Upper lobe of left lung (tissue), 5 donors: ENCODE results near the genes ENTREP3, CLK2, ASH1L and UBQLN4.

DNA sequence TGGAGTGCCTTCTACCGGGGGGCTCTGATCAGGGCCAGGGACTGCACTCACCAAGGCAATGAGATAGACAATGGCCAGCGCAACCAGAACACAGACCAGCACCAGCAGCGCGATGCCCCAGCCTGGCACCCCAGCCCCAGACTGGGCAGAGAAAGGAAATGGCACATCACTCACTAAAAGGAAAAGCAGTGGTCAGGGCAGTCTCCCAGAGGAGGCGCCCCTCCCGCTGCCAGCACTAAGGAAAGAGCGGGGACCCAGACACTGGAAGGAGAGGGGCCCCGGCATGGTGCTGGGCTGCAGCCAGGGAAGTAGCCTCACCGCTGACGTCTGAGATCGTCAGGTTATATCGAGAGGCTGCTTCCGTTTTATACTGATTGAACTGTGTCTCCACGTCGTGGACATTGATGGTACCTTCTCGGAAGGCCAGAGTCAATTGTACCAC, 13.8 kb downstream of the TRIM46 start:
- PRO-cap, 2 experiments = peak in 1 of 2 experiments; most common minus-strand start position 143 of the sequence (in 1)
- RAMPAGE, long total RNA, 4 experiments = no peak in any of the 4 experiments

DNA sequence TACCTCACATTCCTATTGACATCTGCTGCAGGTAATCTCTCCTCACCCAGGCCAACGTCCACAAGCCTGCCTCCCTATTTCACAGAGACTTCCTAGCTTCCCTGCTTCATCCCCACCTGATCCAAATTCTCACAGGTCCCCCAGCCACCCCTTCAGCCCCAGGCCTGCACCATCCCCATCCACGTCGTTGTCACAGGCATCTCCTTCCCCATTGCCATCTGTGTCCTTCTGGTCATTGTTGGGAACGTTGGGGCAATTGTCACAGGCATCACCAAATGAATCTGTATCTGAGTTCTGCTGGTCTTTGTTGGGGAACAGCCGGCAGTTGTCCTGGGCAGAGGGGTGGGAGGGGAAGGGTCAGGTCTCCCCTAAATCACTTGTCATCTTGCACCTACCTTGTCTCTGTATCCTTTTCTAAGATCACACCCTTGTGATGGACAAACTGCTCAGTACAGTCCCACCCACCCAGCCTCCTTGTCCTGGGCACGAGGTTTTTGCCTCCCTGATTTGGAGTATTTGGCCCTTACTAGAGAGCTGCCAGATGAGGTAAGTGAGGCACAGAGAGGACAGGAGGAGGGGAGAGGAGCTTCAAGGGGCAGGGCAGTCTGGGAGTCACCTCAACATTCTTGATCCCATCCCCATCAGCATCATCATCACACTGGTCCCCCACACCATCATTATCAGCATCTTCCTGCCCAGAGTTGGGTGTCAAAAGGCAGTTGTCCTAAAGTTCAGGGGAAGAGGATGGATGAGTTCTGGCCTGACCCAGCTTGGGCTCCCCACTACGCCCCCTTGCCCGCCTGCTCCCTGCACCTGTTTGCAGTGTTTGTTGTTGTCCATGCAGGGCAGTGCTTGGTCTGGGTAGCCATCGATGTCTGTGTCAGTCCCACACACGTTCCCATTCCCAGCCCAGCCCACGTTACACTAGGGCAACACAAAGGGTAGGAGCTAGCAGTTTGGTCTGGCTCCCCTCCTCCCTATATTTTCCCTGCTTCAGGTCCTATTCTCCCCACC, 7.1 kb downstream of the THBS3 start:
- PRO-cap, 2 experiments = no peak in any of the 2 experiments
- RAMPAGE, long total RNA, 4 experiments = start-site peak on the plus strand in 1 of 4 experiments, centred at position 879 of the sequence, 13 reads per replicate

DNA sequence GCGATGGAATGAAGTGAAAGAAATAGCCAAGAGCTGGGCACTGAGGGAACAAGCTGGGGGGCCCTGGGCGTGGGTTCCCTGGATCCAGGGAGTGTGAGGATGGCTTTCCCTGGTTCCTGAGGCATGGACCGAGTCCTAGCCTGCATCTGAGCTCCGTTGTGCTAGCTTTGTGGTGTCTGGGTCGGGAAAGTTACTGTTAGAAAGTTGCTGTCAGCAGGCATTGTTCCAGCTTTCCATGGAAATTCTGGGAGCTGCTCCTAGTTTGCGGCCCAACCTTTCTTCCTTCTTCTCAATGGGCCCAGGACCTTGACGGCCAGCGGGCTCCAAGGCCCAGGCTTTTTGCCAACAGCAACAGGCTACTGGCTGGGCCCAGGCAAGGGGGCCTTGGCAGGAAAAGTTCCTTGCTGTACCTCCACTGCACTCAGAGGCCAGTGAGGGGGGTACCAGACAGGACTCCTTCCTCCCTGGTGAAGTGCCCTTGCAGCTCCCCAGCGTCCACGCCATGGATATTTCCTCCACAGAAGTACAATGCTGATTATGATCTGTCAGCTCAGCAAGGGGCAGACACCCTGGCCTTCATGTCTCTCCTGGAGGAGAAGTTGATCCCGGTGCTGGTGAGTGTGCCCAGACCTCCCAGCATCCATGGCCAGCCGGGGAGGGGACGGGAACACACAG, 8.7 kb downstream of the GBA1 start:
- PRO-cap, 2 experiments = no peak in any of the 2 experiments
- RAMPAGE, long total RNA, 4 experiments = no peak in any of the 4 experiments

- PRO-cap, 2 experiments = peak in 2 of 2 experiments; most common plus-strand start chr1:155255100 (in 1); most common minus-strand start chr1:155255429 (in 2)
- RAMPAGE, long total RNA, 4 experiments = start-site peak on the minus strand in 1 of 4 experiments, at chr1:155255452-155255483 at its widest, 125 reads per replicate
These were observed at the start of gene ENTREP3 for GRCh38 chr1:155254681-155255696. Gene ENTREP3 (minus strand): TSS chr1:155255483.

GRCh38 chr1:155255697-155256331, 531 bp upstream of the ENTREP3 start:
- PRO-cap, 2 experiments = peak in 2 of 2 experiments; most common plus-strand start chr1:155255880 (in 2); most common minus-strand start chr1:155255762 (in 2)
- RAMPAGE, long total RNA, 4 experiments = no peak in any of the 4 experiments

- PRO-cap, 2 experiments = peak in 2 of 2 experiments; most common plus-strand start chr1:155273584 (in 2); most common minus-strand start chr1:155273486 (in 2)
- RAMPAGE, long total RNA, 4 experiments = start-site peak on the minus strand in 2 of 4 experiments, at chr1:155273458-155273496 at its widest, 43 to 71 reads per replicate
These were observed at the start of gene CLK2 for GRCh38 chr1:155272798-155273977. Gene CLK2 (minus strand): TSS chr1:155273504.

DNA sequence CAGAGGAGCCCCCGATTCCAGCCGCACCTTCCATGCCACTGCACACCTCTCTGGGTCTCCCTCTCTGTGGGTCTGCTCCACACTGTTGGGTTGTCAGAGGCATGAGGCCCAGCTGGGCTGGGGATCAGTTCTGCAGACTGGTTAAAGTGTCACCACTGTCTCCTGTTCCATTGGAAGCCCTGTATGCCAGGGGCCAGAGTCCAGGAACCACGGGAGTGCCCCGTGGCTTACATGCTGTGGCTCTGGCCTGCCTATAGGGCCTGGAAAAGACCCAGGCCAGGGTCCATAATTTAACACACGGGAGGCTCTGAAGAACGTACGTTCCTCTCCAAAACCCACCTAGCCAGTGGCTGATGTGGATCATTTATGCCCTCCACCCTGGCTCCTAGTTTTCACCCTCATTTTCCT, 380 bp downstream of the PKLR start:
- PRO-cap, 2 experiments = no peak in any of the 2 experiments
- RAMPAGE, long total RNA, 4 experiments = no peak in any of the 4 experiments

DNA sequence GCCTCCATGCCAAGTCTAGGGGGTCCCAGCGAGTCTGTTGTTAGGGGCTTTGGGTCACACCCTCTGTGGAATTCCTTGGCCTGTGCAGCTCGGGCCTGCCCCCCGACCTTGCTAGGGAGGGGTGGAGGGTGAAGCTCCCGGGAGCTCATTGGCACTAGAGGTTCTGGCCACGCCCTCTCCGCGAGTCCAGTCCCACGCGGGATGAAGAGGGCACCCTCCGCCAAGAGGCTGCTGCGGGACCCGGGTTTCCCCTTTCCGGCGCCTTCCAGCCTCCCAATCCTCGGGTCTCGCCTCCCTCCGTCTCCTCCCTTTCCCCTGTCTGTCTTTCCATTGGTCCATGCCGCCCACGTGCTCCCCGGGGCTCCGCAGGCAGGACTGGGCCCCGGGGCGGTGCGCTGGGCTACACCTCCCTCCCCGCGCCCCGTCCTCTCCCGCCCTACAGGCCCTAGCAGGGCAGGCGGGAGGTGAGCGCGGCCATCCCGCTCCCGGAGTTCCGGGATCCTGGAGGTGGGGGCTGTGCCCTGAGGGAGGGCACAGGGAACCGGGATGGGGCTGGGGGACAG, 3.5 kb downstream of the RUSC1 start:
- PRO-cap, 2 experiments = peak in 2 of 2 experiments; most common plus-strand start position 439 of the sequence (in 1); most common minus-strand start position 304 of the sequence (in 1)
- RAMPAGE, long total RNA, 4 experiments = start-site peak on the plus strand in 2 of 4 experiments, centred at positions 429 to 469 of the sequence, 24 to 30 reads per replicate; start-site peak on the minus strand in 3 of 4 experiments, centred at positions 95 to 294 of the sequence, 5 to 11 reads per replicate

DNA sequence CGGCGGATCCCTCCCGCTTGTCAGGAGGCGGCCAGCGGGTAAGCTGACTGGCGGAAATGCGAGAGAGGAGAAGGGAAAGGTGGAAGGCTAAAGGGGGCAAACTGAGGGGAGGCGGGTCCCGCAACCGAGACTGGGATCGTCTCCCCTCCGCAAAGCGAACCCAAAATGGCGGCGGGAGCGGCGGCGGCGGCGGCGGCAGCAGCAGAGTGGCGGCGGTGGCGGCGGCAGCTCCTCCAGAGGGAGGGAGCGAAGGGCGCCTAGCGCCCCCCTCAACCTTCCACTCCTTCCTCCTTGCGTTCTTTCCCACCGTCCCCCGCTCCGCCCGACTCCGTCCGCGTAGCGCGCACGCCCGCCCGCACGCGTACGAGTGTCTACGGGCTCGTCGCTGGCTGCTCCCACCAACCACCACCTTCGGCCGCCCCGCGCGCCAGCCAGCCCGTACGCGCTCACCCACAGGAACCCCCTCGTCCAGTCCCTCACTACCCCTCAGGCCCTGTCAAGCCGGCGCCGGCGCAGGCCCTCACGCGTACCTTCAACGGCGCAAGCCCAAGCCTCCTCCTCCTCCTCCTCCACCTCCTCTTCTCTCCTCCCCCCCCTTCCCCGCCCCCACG, at the start of gene ASH1L:
TSS of gene ASH1L (minus strand) at position 555 of the 611 bp plus-strand sequence.
- PRO-cap, 2 experiments = peak in 2 of 2 experiments; most common plus-strand start position 163 of the sequence (in 2); most common minus-strand start position 154 of the sequence (in 1)
- RAMPAGE, long total RNA, 4 experiments = start-site peak on the plus strand in 1 of 4 experiments, centred at position 50 of the sequence, 7 reads per replicate; start-site peak on the minus strand in 4 of 4 experiments, centred at positions 541 to 564 of the sequence, 98 to 516 reads per replicate

DNA sequence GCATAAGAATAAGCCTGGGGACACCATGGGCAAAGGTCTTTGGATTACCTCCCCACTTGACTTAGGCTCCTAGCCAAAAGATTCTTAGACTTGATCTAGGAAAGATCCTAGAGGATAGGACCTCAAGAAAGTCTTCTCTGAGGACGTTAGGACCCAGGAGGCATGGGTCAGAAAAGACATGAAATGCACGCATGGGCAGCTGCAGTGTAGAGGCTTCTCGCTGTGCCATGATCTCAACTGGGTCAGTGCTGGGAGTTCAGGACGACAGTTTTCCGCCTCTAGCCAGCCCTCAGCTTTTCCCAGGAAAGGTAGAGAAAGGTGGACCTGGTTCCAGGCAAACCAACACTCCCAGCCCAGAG, 26.5 kb downstream of the MSTO1 start:
- PRO-cap, 2 experiments = no peak in any of the 2 experiments
- RAMPAGE, long total RNA, 4 experiments = no peak in any of the 4 experiments

- PRO-cap, 2 experiments = no peak in any of the 2 experiments
- RAMPAGE, long total RNA, 4 experiments = start-site peak on the minus strand in 3 of 4 experiments, at chr1:155853282-155853438 at its widest, 24 to 59 reads per replicate
These were observed 3.6 kb downstream of the GON4L start for GRCh38 chr1:155853147-155854065.

DNA sequence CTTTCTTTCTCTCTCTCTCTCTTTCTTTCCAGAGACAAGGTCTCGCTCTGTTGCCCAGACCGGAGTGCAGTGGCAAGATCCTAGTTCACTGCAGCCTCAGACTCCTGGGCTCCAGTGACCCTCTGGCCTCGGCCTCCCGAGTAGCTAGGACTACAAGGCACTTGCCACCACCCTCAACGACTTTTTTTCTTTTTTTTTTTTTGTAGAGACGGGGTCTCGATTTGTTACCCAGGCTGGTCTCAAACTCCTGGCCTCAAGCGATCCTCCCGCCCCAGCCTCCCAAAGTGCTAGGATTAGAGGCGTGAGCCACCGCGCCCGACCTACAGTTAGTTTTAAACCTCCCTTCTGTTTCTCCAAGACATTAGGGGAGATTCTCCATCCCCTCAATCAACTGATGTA, 800 bp downstream of the GON4L start:
- PRO-cap, 2 experiments = no peak in any of the 2 experiments
- RAMPAGE, long total RNA, 4 experiments = no peak in any of the 4 experiments

GRCh38 chr1:155872422-155873036, 13.2 kb downstream of the SYT11 start:
- PRO-cap, 2 experiments = no peak in any of the 2 experiments
- RAMPAGE, long total RNA, 4 experiments = no peak in any of the 4 experiments

GRCh38 chr1:155917358-155917791, 6.2 kb upstream of the RIT1 start:
- PRO-cap, 2 experiments = no peak in any of the 2 experiments
- RAMPAGE, long total RNA, 4 experiments = no peak in any of the 4 experiments

GRCh38 chr1:155946960-155947842, 5.8 kb downstream of the RXFP4 start:
- PRO-cap, 2 experiments = no peak in any of the 2 experiments
- RAMPAGE, long total RNA, 4 experiments = start-site peak on the minus strand in 1 of 4 experiments, at chr1:155947044-155947219 at its widest, 17 to 29 reads per replicate

GRCh38 chr1:155965039-155965781, 13.1 kb downstream of the ARHGEF2 start:
- PRO-cap, 2 experiments = no peak in any of the 2 experiments
- RAMPAGE, long total RNA, 4 experiments = no peak in any of the 4 experiments

DNA sequence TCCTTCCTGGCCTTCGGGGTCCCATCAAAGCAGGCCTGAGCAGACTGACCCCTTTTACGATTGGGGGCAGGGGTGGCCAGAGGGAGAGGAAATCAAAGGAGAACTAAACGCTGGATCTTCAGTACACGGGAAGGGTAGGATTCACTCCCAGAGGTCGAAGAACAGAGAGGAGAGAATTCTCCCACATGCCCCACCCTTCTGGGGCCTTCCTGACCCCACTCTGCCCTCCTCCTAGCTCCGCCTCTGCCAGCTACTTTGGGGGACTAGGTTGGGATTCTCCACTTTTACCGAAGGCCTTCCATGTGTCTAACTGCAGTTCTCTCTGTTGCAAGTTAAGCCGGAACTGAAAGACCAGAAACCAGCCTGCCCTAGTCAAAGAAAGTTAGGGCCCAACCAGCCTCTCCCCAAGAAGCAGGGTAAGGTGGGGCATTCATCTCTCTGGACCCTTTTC, 661 bp upstream of the ARHGEF2 start:
- PRO-cap, 2 experiments = peak in 1 of 2 experiments; most common plus-strand start position 281 of the sequence (in 1); most common minus-strand start position 163 of the sequence (in 1)
- RAMPAGE, long total RNA, 4 experiments = start-site peak on the minus strand in 1 of 4 experiments, centred at position 162 of the sequence, 49 reads per replicate

DNA sequence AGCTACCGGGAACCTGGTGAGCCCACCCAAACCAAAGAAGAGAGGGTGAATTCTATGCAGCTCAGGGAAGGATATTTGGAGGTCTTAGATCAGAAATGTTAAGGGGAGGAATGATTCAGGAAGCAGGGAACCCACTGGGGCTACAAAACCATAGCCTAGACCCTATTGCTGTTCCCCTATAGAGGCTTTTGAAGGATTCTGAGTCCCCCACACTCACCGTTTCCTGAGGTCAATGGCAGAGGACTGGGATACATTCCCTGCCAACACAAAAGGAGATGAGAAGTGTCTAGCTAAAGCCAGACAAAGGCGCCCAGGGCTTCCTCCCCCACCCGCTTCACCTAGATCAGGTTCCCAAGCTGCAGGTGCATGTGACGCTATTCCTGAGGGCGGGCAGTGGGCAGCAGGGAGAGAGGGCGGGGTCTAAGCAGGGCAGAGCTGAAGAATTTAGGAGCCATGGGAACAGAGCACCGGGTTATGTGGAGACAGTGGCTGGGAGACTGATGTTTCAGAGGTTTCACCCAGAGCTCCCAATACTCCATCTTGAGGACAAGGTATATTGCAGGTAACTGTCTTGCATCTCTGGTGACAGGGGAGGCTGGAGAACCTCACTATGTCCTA, 5.9 kb upstream of the ARHGEF2 start:
- PRO-cap, 2 experiments = no peak in any of the 2 experiments
- RAMPAGE, long total RNA, 4 experiments = no peak in any of the 4 experiments

DNA sequence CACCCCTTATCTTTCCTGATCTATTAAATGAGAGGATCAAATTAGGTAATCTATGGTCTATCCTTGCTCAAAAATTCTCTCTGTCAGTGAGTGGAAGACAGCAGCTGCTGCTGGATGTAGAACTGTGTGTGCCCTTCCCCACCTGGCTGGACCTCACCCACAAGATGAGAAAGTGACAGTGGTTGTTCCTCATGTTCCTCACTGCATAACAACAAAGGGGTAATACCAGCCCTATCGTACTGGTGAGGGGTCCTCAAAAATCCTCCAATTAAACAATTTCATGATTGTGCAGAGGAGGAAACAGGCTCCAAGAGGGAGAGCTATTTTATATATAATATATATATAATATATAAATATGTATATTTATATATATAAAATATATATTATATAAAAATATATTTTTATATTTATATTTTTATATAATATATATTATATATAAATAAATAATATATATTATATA, 16.8 kb downstream of the SSR2 start:
- PRO-cap, 2 experiments = no peak in any of the 2 experiments
- RAMPAGE, long total RNA, 4 experiments = no peak in any of the 4 experiments

- PRO-cap, 2 experiments = peak in 2 of 2 experiments; most common plus-strand start chr1:156053922 (in 2); most common minus-strand start chr1:156053783 (in 2)
- RAMPAGE, long total RNA, 4 experiments = start-site peak on the minus strand in 1 of 4 experiments, at chr1:156053621-156053758 at its widest, 22 reads per replicate
These were observed at the start of gene UBQLN4 for GRCh38 chr1:156053233-156054007. Gene UBQLN4 (minus strand): TSS chr1:156053798.